Measurements from ENCODE around the gene LGALS14.

GRCh38 chr19:39428145-39429309 lies 7.2 kb downstream of the RPS16 start:
- RRBS, 2 experiments: 2 to 9% methylated on average over 5 to 10 of the region's 29 CpGs

- RRBS, 2 experiments: no CpG with 5 or more reads among the region's 12 CpGs
Measured at GRCh38 chr19:39436386-39437000, 744 bp upstream of the RPS16 start.

DNA sequence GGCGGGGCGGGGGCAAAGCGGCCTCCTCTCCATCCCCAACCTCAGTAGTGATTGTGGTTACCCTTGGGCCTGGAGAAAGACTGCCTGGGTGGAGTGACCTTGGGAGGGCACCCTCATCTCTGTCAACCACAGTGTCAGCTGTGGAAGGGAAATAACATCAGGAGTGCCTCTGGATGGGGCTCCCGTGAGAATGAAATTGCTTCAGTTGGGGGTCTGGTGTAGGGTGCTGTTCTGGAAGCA lies 7.0 kb upstream of the TIMM50 start:
- RRBS, 2 experiments: no CpG with 5 or more reads among the region's 4 CpGs

DNA sequence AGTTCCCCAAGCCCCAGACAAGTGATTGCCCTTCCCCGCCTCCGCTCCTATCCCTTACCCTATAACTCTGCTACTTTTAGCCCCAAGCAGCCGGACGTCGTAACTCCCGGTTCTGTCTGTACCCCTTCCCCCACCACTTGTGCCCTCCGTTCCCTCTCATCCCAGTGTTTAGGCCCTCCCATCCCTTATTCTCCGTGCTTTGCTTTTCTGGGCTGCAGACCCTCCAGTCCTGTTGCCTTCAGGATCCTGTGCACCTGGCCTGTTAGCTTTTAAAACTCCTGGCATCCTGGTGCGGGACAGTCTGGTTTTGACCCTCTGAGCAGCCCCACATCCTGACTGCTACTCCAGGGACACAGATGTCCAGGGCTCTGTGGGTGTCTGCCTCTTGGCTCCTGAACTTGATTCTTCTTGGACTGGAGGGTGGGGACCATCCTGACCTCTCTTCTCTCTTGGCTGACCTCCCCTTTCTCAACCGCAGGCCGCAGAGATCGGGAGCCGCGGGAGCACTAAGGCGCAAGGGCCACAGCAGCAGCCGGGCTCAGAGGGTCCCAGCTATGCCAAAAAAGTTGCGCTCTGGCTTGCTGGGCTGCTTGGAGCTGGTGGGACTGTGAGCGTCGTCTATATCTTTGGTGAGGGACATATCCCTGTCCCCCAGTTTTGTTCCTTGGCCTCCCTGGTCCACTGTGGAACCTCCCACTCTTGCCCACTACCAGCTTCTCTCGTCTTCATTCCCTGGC lies 935 bp downstream of the TIMM50 start:
- RRBS, 2 experiments: no CpG with 5 or more reads among the region's 20 CpGs

- RRBS, 2 experiments: no CpG with 5 or more reads among the region's 3 CpGs
Measured at GRCh38 chr19:39704094-39704621, at the start of gene LGALS14. TSS of gene LGALS14 (plus strand) at chr19:39704481.

GRCh38 chr19:39839697-39840593 lies 6.0 kb upstream of the DYRK1B start:
- RRBS, 2 experiments: 93 to 96% methylated on average over 5 of the region's 22 CpGs

GRCh38 chr19:39878977-39879249 lies 32.7 kb upstream of the FBL start:
- RRBS, 2 experiments: no CpG with 5 or more reads among the region's 11 CpGs

DNA sequence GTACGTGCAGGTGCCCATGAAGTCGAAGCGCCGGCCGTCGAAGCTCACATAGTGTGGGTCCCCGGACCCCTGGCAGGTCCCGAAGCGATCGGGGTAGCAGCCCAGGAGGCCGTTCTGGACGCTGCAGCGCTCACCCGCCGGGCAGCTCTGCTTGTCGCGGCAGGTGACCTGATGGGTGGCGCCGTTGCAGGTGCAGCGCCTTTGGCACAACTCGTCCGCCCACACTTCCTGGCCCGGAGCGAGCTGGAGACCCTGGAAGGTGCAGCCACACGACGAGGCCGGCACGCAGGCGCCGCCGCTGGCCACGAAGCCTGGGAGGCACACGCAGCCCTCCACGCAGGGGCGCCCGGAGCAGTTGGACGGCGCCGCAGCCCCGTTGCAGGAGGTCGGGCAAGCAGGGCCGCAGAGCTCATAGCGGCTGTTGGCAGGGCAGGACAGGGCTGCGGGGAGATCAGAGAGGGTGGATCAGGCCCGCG lies 55.6 kb upstream of the PSMC4 start:
- RRBS, 2 experiments: 64 to 79% methylated on average over 31 of the region's 46 CpGs

DNA sequence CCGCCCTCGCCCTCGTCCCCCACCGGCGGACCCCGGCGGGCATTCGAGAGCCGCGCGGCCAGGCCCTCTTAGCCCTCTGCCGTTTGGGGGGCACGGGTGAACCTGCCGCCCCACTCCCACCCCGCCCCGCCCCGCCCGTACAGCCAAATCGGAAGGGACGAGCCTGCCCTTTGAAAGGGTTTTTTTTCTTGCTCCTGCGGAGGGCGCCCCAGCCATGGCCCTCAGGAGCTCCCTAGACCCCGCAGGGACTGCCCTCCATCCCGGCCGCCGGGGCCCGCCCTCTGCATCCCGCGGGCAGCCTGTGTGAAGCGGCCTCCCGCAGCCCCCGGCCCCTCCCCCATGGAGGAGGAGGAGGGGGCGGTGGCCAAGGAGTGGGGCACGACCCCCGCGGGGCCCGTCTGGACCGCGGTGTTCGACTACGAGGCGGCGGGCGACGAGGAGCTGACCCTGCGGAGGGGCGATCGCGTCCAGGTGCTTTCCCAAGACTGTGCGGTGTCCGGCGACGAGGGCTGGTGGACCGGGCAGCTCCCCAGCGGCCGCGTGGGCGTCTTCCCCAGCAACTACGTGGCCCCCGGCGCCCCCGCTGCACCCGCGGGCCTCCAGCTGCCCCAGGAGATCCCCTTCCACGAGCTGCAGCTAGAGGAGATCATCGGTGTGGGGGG lies 598 bp downstream of the MAP3K10 start:
- RRBS, 2 experiments: 2 to 7% methylated on average over 18 of the region's 66 CpGs

DNA sequence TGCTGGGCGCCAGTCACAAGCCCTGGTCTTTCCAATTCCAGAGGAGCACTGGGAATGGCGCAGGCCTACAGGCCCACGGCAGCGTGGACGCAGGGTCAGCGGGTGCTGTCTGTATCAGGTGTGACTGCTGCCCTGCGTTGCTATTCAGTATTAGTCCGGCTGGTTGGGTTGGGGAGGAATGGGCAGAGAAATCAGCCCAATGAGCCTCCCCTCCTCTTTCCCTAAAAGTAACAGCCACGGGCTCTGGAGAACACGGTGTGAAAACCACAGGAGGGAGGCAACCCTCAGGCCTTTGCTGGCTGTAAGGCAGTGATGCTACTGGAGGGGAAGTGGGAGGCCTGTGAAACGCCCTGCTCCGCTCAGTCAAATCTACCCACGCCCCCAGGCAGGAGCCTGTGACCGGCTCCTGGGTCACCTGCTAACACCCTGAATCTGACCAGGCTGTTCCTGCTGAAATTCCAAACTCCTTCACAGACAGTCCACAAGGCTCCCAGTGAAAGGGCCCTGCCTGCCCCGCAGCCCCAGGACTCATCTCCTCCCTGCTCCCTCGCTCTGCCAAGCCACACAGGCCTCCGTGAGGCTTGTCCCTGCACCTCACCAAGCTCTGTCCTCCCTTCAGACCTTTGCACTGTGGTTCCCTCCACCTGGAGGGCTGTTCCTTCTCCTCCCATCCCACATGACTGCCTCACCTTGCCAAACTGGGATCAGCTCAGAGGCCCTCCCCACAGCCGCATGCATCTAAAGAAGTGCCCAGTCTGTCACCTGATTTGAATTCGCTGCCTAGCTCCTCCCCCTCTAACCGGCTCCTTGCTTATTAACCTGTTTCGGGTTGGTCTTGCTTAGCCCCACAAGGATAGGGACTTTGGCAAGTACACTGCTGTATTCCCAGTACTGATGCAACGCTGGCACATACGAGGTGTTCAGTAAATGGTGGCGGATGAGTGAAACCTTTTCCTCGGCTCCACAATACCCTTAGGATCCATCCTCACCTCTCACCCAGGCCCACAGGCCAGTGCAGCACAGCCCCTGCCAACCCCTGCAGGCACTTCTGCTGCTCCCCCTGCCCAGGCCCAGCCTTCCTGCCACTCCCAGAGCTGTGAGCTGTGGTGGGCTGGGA lies 4.7 kb downstream of the AKT2 start:
- RRBS, 2 experiments: no CpG with 5 or more reads among the region's 25 CpGs

DNA sequence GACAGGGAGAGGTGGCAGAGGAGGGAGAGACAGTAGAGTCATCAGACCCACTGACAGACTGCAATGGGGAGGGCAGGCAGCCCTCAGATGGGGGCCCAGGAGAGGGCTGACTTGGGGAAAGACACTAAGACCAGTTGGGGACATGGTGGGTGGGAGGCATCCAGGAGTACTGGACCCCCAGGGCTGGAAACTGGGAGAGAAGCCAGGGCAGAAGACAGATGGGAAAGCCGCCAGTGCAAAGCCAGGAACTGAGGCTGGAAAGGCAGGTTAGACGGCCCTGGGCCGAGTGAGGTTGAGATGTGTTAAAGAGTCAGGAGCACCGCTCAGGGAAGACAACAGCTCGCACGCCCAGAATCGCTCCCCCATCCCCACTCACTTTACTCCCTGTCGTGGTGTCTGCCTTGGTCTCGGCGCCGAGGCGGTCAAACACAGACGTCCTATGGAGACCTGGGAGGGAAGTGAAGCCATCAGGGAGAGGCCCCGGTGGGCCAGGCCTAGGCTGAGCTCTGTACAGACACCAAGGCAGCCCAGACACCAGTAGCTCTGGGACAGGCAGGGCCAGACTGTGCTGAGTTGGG lies 24.5 kb downstream of the C19orf47 start:
- RRBS, 2 experiments: no CpG with 5 or more reads among the region's 14 CpGs

DNA sequence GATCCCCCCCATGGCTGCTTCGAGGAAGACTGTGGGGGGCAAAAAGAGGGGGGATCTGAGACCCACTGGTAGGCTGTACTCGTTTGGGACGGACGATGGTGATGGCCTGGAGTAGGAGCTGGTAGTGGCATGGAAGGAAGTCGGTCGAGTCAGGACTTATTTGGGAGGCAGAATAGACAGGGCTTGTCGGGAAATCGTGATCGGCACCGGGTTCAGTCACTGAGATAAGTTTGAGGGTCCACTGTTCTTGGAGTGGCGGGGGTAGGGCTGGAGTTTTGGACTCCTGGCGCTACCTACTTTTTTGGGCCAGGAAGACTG lies 869 bp downstream of the SERTAD1 start:
- RRBS, 2 experiments: no CpG with 5 or more reads among the region's 12 CpGs

- RRBS, 2 experiments: 2 to 8% methylated on average over 7 to 12 of the region's 77 CpGs
Measured at GRCh38 chr19:40530042-40530940, 46.4 kb upstream of the SHKBP1 start.

GRCh38 chr19:40614542-40615305 lies 13.6 kb downstream of the LTBP4 start:
- RRBS, 2 experiments: no CpG with 5 or more reads among the region's 30 CpGs

GRCh38 chr19:40616859-40617457 lies 15.8 kb downstream of the LTBP4 start:
- RRBS, 2 experiments: 98 to over 99% methylated on average over 5 of the region's 23 CpGs

- RRBS, 2 experiments: no CpG with 5 or more reads among the region's 4 CpGs
Measured at GRCh38 chr19:40674158-40674721, 16.2 kb downstream of the NUMBL start.

DNA sequence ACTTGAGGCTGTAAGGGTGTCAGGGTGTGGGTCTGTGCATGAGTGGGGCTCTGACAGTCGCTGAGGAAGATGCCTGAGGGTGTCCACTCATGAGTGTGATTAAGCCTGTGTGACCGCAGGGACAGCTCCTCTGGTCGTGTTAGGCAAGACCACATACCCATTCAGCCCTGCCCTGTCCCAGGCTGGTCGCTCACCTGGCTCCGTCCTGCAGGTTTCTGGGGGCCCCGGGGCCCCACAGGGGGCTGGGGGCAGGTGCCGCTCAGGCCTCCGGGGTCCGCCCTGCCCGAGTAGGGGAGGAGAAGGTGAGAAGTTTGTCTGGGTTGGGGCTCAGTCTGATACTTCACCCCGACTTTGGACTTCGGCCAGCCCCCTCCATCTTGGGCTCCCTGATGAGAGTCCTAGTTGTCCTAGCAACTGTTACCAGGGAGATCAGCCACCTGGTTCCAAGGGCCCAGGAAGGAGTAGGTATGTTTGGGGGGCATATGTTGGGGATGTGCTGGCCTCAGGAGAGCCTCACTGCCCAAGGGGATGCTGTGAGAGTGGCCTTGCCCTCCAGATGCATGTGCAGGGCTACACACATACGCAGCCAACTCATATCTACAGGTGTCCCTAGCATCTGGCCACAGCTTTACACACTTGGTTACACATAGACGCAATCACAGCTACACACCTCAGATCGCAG lies 3.6 kb downstream of the NUMBL start:
- RRBS, 2 experiments: 96 to 97% methylated on average over 3 of the region's 15 CpGs

- RRBS, 2 experiments: 2 to 6% methylated on average over 3 to 8 of the region's 20 CpGs
Measured at GRCh38 chr19:40690195-40690493, 307 bp downstream of the NUMBL start.

GRCh38 chr19:40716387-40716755 lies 315 bp downstream of the COQ8B start:
- RRBS, 2 experiments: 4 to 11% methylated on average over 3 of the region's 17 CpGs

- RRBS, 2 experiments: no CpG with 5 or more reads among the region's 7 CpGs
Measured at GRCh38 chr19:40719398-40719831, 2.5 kb downstream of the ITPKC start.

Measured in Panc1 (cell line).